Daoy (cell line): ENCODE measurements around the genes PRKACA, ADGRE3 and SYDE1.

- RAMPAGE, long total RNA, result no peak
Observed at GRCh38 chr19:13986274-13986958, 19.7 kb downstream of the RFX1 start.

GRCh38 chr19:14003700-14004037 lies 2.5 kb downstream of the RFX1 start:
- RAMPAGE, long total RNA, result no peak

DNA sequence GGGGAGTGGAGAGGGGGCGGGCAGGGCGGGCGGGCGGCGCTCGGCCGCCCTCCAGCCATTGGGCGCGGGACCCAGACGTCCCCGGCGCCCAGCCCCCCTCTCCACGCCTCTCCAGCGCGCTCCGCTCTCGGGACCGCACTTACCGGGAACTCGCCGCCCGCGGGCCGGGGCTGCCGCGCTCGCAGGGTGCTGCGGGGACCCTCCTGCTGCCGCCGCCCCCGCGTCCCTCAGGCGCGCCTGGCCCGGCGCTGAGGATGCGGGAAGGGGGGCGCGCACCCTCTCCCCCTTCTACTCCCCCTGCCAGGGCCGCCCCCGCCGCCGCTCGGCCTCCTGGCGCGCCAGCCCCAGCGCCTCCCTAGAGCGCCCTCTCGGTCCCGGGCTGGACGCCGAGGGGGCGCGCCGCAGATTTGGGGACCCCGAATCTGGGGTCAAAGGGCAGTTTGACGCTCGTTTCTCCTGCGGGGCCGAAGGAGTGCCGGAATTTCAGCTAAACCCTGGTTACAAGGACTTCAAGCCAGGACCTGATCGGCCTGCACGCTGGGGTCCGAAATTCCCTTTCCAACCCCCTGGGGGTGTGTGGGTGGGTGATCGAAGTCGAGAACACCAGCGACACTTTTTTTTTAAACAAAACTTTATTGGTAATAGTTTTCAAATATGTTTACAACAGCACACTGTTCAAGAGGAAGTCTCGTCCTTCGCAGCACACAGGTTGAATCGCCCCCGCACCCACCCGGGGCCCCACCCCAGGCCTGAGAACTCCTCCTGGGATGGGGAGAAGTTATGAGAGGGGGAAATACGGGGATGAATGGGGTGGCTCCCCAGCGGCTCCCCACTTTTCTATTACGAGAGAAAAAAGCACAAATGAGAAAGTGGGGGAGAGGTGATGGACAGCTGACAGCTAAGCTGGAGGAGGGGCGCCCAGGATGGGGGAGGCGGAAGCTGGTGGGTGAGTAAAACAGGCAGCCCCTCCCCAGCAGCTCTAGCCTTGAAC lies 5.8 kb upstream of the C19orf67 start:
- RAMPAGE, long total RNA, result no peak

- RAMPAGE, long total RNA, result no peak
Observed at GRCh38 chr19:14106583-14107164, 10.9 kb downstream of the PRKACA start.

GRCh38 chr19:14117438-14117947 lies at the start of gene PRKACA:
Gene PRKACA, minus strand, starts transcription at chr19:14117762.
- RAMPAGE, long total RNA, result no peak

GRCh38 chr19:14372369-14372865 lies 8.8 kb upstream of the ADGRE5 start:
- RAMPAGE, long total RNA, result no peak

DNA sequence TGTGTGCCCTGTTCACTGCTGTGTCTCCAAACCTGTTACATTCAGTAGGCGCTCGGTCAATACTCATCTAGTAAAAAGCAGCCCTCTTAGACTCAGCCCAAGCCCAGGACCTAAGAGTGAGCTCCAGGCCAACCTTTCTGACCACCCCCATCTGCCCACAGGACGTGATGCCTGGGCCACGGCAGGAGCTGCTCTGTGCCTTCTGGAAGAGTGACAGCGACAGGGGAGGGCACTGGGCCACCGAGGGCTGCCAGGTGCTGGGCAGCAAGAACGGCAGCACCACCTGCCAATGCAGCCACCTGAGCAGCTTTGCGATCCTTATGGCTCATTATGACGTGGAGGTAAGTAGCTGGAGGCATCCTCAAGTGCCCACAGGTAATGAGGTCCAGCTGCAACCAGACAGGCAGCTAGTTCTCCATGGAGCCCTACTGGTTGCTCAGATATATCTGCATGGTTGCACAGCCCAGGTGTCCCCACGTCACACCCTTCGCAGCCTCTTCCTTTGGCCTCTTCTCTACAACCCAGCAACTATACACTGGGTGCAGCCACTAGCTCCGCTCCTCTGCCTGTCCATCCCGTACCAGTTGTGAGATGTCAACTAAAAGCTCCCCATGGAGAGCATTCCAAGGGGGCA lies 14.8 kb downstream of the DDX39A start:
- RAMPAGE, long total RNA, result no peak

- RAMPAGE, long total RNA, result no peak
Observed at GRCh38 chr19:14406479-14407435, 12.4 kb downstream of the DDX39A start.

- RAMPAGE, long total RNA, result no peak
Observed at GRCh38 chr19:14507742-14508415, 10.3 kb downstream of the DNAJB1 start.

DNA sequence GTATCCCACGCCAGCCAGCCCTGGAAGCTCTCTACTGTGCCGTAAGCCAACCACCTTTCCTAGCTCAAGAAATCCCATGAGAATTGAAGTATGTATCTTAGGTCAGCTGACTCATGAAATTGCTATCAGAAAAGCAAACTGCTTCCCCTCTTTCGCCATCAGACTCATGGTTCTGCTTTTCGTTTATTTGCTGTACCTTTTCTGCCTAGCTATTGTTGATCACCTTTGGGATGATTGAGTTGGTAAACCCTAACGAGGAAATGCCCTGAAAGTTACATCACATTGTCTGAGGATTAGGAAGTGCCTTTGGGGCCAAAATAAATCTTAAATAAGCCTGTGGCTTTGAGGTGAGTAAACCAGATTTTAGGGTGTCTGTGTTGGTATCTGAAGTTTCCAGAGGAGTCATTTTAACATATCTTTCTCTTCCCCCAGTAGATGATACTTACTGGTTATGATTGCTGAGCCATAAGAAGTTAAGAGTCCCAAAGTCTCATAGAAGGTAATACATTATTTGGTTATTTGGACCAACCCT lies at the start of gene ADGRE3:
ADGRE3 (minus strand) TSS at position 61 of the 532 bp plus-strand sequence.
- RAMPAGE, long total RNA, result no peak

DNA sequence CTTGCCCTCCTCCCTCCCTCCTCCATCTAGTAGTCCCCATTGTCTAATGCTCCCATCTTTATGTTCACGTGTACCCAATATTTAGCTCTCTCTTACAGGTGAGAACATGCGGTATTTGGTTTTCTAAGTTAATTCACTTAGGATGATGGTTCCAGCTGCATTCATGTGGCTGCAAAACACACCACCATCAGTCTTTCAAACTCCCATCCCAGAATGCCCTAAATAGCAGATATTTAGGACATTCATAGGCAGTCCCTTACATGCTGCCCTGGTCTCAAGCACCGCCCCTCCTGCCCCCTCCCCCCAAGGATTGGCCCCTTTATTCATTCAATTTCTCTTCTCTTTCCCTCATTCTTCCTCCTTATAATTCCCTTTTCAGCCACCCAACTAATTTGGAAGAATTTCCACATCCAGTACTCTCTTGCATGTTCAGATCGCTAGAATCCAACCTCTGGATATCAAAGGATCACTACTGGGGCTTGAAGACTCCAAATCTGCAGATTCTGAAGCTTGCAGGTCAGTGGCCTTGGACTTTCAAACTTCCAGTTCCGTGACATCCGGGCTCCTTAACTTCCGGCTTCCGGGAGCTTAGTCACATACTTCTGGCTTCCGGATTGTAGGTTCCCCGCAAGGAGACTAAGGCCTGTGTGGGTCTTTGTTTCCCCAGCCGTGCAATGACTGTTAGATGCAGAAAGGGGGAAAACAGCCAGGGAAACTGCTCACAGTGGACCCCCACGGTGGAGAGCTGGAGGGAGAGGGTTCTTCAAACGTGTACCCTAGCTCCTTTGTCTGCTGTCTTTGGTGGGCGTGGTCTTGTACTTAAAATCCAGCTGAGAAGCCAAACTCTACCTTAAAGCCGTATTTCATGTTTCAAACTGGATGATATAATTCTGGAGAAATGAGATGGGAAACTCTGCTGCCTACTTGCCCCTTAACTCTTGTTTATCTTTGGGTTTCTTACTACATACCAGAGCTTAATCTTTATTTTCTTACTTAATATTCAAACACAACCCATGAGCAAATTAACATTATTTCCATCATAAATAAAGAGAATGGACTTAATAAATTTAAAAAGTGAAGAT lies 41.3 kb downstream of the ZNF333 start:
- RAMPAGE, long total RNA, result no peak

- RAMPAGE, long total RNA, result no peak
Observed at GRCh38 chr19:14743148-14743985, 35.0 kb downstream of the ADGRE2 start.

DNA sequence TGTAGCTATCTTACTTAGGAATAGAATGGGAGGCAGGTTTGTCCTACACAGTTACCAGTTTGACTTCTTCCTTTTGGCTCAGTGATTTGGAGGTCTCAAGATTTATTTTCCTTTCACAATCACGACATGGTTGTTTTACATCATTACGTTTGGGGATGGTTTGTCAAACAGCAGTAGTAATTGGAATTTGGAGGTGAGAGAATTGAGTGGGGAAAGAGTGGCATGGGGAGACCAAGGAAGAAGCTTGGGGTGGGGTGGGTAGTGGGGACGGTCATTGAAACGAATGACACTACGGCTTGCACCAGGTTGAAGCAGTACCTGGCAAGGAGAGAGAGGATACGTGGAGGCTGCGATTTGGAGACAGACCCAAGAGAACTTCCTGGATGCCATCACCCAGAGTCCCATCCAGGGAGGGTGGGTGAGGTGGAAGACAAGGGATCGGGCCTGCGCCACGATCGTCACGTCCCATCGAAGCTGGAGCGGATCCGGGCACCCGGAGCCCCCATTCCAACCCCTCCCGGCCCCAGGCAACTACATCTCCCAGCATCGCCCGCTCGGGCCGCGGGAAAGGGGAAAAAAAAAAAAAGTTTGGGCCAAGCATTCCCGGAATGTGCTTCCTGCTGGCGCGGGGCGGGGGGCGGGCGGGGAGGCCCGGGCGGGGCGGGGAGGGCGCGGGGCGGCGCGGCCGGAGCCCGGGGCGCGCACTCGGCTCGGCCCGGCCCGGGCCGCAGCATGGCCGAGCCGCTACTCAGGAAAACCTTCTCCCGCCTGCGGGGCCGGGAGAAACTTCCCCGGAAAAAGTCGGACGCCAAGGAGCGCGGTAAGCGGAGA lies at the start of gene SYDE1:
SYDE1 (plus strand) TSS at position 700 of the 831 bp plus-strand sequence.
- RAMPAGE, long total RNA, result no peak

DNA sequence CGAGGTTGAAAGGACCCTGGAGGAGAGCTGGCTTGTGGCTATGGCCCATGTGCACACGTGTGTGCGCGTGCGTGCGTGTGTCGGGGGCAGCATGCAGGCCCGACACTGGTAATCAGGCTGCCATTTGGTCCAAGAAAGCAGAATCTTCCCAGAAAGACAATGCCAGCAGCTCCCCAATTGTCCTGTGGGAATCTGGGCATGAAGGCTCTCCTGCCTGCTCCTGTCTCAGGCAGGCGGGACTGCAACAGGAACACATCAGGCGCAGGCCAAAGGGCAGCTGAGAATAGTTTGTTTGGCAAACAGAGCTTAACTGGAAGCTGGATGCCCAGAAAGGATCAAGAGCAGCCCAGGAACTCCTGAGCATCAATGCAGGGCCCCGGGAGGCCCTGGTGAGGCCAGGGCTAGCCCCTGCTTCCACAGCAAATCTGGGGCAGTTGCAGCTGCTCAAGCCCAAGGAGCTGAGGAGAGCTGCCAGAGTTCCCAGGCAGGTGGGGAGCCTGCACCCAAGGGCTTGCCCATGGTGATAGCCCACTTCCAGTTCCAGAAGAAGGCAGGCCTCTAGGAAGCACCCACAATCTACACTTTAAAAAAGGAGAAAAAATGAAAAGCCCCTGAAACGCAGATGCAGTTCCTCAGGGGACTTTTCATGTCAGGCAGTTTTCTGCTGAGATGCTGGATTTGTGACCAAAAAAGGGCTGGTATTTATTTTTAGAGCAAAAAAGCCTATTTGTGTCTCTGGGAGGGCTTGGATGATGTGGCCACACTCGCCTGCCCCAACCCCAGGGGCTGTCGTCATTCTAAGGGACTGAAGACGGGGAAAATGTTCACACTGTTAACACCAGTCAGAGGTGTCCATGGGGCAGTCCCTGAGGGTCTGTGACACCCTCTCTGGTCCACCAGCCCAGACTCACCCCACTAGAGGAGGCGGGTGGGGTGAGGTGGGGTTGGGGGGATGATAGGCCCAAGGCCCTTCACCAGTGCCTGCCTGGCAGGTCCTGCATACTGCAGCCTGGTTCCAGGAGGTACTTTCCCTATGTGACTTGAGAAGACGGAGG lies 15.6 kb upstream of the EPHX3 start:
- RAMPAGE, long total RNA, result no peak

DNA sequence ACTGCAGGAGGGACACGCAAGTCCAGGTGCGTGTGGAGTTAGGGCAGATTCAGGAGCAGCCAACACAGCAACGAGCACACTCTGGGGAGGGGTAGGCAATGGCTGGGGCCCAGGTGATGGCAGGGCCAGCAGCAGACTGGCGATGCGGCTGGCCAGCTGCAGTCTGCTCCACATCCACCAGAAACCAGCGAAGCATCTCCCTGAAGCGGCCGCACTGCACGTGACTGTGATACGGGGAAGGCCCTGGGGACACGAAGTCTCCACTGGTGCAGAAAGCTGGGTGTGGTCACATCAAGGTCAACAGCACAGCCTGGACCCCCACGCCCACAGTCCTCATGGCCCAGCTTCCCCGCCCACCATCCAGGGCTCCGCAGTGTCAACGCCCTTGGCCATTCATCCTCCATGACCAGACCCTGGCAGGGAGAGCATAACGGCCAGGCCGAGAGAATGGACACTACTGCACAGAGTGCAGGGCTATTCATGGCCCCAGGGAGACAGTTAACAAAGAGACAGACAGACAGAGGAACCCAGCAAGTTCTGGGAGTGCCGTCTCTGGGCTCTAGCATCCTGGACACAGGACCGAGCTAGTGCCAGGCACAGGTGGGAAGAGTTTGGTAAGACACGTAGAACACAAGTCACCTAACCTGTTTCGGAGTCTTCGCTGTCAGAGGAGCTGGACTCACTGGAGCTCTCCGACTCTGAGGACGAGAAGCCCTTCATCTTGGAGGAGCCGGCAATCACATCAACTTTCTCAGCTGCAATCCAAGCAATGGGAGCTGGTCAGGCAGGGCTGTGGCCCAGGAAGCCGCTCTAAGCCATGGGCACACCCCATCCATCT lies 21.5 kb upstream of the EPHX3 start:
- RAMPAGE, long total RNA, result no peak

GRCh38 chr19:15276237-15276994 lies 44.2 kb upstream of the EPHX3 start:
- RAMPAGE, long total RNA, result no peak

DNA sequence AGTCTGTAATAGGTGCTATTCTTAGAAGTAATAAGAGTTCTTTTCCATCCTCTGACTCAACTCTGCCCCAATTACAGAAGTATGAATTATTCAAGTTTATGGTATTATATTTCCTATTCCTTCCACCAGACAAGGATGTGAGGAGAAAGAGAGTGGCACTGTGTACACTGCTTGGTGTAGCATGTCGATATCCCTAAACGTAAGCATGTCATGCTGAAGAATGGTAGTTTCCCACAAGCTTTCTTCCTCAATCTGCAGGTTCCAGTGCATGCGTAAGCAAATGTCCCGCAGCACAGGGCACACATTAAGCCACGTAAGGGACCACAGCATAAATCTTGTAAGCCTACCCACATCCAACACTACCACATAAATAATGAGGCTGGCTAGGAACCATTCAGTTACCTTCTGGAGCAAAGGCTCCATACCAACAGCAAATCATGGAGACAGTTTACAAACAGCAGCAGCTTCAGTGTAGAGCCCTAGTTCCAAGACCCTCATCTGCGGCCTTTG lies 14.0 kb downstream of the BRD4 start:
- RAMPAGE, long total RNA, result no peak

DNA sequence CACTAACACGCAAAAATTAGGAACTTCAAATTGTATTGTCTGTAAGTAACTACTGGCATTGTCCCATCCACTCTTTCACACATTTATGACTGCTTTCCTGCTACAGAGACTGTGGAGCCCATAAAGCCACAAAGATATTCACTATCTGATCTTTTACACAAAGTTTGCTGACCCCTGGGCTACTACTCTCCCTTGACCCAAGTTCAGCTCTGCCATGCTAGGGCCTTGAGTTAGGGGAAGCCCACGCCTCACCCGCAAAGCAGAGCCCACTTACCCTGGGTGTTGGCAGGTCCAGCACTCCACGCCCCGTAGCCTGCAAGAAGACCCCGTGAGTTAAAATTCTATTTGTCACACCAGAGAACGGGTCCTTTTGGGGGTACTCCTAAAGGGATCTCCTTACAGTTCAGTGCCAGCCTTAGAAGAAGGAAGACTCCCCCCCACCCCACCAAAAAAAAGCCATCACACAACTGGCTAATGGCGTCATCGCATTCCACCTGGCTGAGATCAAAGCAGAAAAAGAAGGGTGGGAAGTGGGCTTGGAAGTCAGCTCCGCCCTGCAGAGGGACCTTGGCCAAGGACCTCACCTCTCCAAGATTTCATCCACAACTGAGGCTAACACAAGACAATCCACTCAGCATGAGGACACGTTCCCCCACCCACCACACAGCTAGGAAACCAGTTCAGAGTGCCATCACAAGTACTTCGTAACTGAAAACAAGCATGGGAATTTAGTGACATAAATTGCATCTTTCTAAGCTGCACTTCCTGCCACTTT lies 2.7 kb downstream of the AKAP8 start:
- RAMPAGE, long total RNA, result no peak

- RAMPAGE, long total RNA, result no peak
Observed at GRCh38 chr19:15453248-15453640, 3.5 kb upstream of the WIZ start.

GRCh38 chr19:15649033-15649375 lies 8.3 kb downstream of the CYP4F3 start:
- RAMPAGE, long total RNA, result no peak